Omental fat pad (tissue), 4 donors: Measurements from ENCODE around the gene NXNL2.

DNA sequence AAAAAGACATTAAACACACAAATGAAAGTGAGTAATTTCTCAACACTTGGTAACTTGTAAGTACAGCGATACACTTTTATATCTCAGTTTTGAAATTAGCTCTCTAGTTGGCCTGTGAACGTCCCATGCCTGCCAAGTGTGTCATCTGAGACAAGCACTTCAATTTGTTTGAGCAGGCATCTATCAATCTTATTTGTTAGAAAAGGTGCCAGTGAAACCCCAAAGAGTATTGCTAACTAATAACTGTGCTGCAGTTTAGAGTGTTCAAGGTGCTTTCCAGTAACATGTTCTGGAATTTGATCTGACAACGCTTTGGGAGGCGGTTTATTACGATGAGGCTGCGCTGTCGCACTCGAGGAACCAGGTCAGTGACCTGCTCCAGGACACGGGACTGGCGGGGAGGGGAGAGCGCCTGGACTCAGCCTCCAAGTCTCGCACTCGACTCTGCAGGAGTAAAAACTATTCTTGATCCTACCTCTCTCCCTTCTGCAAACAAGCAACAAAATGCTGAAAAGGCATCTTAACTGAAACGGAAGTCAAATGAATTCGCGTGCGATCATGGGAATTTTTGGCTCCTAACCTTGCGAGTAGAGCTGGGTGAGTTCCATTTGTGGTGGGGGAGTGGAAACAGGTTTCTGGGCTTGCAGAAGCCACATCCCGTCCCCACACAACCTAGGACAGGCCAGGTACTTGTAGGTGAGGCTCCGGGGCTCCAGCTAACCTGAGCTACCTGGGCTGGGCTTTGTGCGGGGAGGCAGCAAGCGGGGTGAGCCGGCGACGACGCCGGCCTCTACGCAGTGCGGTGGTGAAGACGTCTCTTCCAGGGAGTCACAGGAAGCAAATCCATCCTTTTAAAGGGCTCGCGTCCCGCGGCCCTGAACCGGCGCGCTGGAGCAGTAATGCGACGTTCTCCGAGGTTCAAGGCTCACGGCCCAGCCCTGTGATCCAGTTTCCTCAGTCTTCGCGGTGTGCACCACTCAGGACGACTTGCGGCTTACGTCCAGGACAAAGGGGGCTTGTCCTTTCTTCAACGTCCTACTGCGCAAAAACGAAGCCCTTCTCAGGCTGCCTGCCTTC, 826 bp upstream of the SPIN1 start:
- PRO-cap = unidirectional peak, minus-strand start at position 794 of the sequence
- RAMPAGE, long total RNA, 4 experiments = start-site peak on the plus strand in 1 of 4 experiments, centred at position 476 of the sequence, 18 reads per replicate; start-site peak on the minus strand in 1 of 4 experiments, centred at position 823 of the sequence, 5 reads per replicate

- PRO-cap = no peak
- RAMPAGE, long total RNA, 4 experiments = no peak in any of the 4 experiments
These were observed 877 bp upstream of the NXNL2 start for GRCh38 chr9:88533715-88534886.

DNA sequence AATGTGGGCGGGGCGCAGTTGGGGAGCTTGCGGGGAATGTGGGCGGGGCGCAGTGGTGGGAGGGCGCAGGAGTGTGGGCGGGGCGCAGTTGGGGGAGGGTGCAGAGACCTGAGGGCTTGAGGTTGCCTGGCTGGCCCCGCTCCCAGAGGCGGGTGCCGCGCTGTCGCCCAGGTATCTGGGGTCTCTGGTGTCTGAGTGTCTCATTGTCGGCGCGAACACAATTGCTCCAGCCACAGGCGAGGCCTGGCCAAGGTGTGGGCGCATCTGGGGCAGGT, at the start of gene NXNL2:
Gene NXNL2 (plus strand): TSS at position 145 of the 275 bp plus-strand sequence.
- PRO-cap = no peak
- RAMPAGE, long total RNA, 4 experiments = start-site peak on the plus strand in 1 of 4 experiments, centred at position 120 of the sequence, 5 reads per replicate

- PRO-cap = no peak
- RAMPAGE, long total RNA, 4 experiments = no peak in any of the 4 experiments
These were observed 49.0 kb downstream of the NXNL2 start for GRCh38 chr9:88583791-88584610.

- PRO-cap = no peak
- RAMPAGE, long total RNA, 4 experiments = no peak in any of the 4 experiments
These were observed 58.5 kb upstream of the S1PR3 start for GRCh38 chr9:88932733-88933200.

GRCh38 chr9:88978015-88978400, 13.3 kb upstream of the S1PR3 start:
- PRO-cap = no peak
- RAMPAGE, long total RNA, 4 experiments = no peak in any of the 4 experiments

- PRO-cap = no peak
- RAMPAGE, long total RNA, 4 experiments = no peak in any of the 4 experiments
These were observed 10.5 kb downstream of the S1PR3 start for GRCh38 chr9:89001696-89002190.

DNA sequence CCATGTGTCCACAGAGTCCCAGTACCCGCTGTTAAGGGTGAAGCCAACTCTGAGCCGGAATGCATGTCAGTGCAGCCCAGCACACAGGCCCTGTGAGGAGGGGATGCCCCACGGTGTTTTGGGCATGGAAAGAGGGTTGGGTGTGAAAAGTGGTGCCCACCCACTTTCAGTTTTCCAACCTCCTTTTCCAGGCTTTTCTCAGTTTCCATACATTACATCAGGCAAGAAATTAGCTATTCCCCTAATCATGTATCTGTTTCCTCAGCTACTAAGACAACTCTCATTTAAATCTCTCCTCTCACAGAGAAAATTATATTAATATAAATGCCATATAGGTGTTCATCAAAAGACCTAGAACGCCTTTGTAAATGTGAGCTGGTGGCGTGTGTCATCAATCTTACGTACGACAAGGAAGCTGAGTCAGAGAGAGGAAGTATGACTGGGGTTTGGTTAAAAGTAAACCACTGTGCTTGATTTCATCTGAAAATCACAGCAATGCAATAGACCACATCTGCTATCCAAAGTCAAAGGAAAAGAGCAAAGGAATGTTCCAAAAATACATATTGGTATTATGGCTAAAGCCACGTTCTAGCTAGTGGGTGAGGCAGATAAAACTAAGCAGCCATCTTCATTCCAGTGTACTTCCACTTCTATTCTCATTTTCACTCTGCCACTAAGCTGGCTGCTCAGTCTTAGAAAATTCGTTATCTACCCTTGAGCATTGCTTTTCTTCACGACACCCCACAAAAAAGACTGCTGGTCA, 24.1 kb downstream of the SHC3 start:
- PRO-cap = no peak
- RAMPAGE, long total RNA, 4 experiments = no peak in any of the 4 experiments

DNA sequence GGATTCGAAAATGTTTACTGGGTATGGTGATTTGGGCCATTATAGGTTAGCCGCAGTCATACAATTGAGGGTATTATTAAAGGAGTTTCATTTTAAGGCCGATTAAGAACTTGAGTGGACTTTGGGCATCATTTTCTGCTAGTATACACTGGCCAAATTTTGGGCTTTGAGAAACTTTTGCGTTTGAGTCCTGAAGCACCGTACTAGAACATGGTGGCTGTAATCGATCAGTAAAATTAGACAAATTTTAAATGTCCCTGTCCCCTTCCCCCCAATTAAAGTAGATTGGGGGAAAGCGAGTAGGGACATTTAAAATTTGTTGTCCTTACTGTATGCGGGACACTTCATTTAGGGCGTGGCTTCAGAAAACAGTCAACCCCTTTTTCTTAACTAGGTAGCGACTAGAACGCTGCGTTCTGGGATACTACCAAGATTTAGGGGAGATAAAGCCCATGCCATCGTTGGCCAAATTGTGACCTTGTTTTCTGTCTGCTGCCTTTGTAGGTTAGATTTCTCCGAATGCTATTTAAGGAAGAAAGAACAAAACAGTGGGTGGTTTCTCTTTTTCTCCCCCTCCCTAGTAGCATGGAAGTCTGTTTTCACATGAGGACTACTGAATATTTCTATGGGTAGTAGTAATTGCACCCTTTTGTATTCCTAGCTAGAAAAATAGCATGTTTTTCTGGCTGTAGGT, 1.1 kb downstream of the CKS2 start:
- PRO-cap = no peak
- RAMPAGE, long total RNA, 4 experiments = no peak in any of the 4 experiments

DNA sequence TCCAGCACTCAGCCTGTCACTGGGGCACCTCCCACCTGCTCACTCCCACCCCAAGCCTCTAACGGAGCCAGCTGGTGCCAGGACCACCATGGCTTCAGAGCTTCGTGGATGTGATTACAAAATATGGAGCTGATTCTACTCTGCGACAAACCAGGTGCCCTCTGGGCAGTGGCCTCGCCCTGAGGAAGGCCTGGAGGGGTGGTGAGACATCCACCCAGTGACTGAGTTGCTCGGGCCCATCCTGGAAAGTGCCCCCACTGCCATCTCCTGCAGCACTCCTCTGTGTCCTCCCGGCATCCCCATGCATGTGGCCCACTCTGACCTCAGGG, 49.5 kb downstream of the SECISBP2 start:
- PRO-cap = no peak
- RAMPAGE, long total RNA, 4 experiments = no peak in any of the 4 experiments

GRCh38 chr9:89418493-89419346, 79.2 kb downstream of the SEMA4D start:
- PRO-cap = no peak
- RAMPAGE, long total RNA, 4 experiments = no peak in any of the 4 experiments

GRCh38 chr9:89462722-89463092, 35.2 kb downstream of the SEMA4D start:
- PRO-cap = no peak
- RAMPAGE, long total RNA, 4 experiments = no peak in any of the 4 experiments

DNA sequence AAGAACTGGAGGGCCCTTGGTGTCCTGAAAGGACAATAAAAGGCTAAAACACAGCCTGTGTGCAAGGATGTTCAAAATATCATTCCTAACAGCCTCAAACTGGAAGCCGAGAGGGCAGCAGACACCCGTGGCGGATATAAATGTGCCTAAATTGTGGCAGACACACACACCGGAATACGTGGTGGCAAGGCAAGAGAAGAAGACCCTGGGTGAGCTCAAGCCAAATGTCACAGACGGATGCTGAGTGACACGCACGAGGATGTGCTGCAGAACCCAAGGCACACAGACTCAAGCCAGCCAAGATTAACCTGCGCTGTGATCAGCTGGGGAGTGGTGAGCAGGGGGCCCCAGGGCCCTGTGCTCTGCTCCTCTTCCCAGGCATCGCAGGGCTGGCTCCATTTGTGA, 16.5 kb downstream of the SEMA4D start:
- PRO-cap = no peak
- RAMPAGE, long total RNA, 4 experiments = no peak in any of the 4 experiments

DNA sequence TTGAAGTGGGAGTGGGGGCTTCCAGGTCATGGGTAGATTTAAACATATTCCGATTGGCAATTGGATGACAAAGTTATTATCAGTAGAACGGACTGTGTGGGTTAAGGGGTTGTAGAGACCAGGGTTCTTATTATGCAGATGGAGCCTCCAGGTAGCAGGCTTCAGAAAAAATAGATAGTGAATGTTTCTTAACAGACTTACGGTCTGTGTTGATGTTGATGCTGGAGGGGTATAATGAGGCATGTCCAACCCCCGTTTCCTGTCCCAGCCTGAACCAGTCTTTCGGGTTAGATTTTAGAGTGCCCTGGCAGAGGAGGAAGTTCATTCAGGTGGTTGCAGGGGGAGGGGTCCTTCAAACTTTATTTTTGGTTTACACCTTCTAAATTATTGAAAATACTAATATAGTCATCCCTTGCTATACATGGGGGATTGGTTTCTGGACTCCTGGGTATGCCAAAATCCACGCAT, 9.7 kb upstream of the SEMA4D start:
- PRO-cap = no peak
- RAMPAGE, long total RNA, 4 experiments = no peak in any of the 4 experiments

DNA sequence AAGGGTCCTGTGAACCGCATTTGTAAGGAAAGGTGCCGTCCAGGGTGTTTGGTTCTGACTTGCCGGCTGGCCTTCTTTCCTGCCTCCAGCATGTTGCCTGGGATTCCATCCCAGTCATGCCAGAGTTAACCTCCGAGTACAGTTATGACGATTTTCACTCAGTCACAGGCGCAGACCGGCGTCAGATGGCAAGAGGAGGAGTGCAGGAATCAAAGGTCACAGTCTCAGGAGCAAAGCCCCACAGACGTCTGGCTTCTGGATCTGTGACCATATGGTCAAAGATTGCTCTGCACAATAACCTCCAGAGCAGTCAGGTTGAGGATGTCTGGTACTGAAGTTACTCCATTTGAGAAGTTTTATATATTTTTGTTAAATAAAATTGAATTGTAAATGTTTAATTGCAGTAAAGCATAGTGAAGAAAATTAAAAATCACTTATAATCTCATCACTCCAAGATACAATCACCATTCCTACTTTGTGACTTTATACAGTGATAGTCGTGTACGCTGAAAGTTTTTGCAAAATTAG, 5.8 kb upstream of the GADD45G start:
- PRO-cap = no peak
- RAMPAGE, long total RNA, 4 experiments = no peak in any of the 4 experiments

GRCh38 chr9:89617824-89618378, 13.1 kb downstream of the GADD45G start:
- PRO-cap = no peak
- RAMPAGE, long total RNA, 4 experiments = no peak in any of the 4 experiments

DNA sequence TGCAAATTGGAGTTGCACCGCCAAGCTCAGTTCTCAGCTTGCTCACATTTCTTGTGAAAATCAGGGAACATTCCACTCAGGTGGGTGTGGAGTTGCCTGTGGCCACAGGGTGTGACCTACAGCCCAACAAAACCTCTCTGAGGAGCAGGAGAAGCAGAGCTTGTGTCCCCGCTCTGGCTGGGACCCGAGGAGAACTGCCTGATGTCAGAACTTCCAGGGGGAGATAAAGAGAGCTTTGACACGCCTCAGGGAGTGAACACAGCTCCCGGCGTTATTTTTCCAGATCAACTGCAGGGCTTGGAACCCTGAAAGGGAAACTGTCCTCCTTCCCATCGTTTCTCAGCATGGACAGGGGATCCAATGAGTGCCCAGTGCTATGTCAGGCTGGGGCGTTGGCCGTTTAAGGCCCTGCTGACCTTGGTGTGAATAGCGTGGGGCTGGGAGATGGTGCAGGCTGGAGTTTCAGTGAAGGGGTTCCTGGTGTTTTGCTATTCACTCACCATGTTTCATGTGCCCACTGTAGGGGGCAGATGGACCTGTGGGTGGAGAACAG, 21.9 kb downstream of the GADD45G start:
- PRO-cap = no peak
- RAMPAGE, long total RNA, 4 experiments = no peak in any of the 4 experiments

- PRO-cap = no peak
- RAMPAGE, long total RNA, 4 experiments = no peak in any of the 4 experiments
These were observed 173.6 kb downstream of the GADD45G start for GRCh38 chr9:89778447-89778820.

GRCh38 chr9:89843016-89843491, 238.2 kb downstream of the GADD45G start:
- PRO-cap = no peak
- RAMPAGE, long total RNA, 4 experiments = no peak in any of the 4 experiments

GRCh38 chr9:90808663-90809462, 7.2 kb downstream of the SYK start:
- PRO-cap = no peak
- RAMPAGE, long total RNA, 4 experiments = no peak in any of the 4 experiments